ENCODE measurements around the genes SLC27A1 and INSL3.

DNA sequence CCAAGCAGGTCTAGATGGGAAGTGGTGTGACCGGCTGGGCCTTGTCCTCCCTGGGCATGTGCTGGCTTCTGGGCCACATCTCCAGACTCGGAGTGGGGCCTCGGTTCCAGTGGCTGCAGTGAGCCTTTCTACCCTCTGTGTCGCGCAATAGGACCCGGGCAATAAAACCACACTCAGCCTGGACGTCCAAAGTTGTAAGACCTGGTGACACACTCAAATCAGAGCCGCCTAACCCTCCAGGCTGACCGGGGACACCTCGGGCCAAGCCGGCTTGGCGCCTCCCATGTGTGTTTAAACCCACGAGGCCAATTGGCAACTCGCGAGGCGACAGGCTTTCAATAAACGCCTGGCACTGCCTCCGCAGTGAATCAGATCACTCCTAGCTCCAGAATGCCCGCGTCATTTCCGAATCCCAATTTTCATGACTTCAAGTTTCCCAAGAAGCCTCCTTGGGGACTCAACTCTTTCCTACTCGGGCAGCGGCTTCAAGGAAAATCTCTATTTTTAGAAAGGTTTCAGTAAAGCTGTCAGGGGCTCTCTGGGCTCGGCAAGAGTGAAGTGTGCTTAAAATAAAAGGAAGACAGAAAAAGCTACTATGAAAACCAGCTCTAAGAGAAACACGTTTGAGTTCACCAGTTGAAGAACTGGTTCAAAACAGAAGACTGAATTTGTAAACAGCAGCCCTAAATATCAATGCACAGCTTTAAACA, 57.4 kb downstream of the KLF2 start:
- PRO-cap = no peak
- RAMPAGE, long total RNA, 4 experiments = no peak in any of the 4 experiments

GRCh38 chr19:16417445-16418159, 54.2 kb downstream of the EPS15L1 start:
- PRO-cap = no peak
- RAMPAGE, long total RNA, 4 experiments = no peak in any of the 4 experiments

DNA sequence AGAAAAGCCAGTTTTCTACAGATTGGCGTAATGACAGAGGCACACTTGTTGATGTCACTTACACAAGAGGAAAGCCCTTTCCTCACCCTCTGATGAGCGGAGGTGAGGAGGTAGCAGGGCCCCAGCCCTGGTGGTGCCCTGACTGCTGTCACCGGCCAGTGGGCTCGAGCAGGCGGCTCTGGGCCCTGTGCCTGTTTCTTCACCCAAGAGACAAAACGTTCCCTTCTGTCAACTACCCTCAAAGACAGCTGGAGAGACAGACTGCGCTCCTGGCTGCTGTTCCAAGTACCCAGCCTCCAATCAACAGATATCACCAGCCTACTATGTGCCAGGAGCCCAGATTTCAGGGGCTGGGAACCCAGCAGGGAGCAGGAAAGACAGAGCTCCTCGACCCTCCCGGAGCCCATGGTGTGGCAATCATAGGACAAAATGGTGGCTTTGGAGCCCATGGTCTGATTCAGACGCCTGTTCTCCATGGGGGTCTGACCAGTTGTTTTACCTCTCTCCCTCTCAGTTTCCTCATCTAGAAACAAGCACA, 10.1 kb downstream of the EPS15L1 start:
- PRO-cap = no peak
- RAMPAGE, long total RNA, 4 experiments = no peak in any of the 4 experiments

- PRO-cap = no peak
- RAMPAGE, long total RNA, 4 experiments = no peak in any of the 4 experiments
Measured at GRCh38 chr19:16585598-16586592, 13.7 kb upstream of the SLC35E1 start.

- PRO-cap = no peak
- RAMPAGE, long total RNA, 4 experiments = no peak in any of the 4 experiments
Measured at GRCh38 chr19:16601628-16602335, 26.2 kb downstream of the MED26 start.

- PRO-cap = no peak
- RAMPAGE, long total RNA, 4 experiments = no peak in any of the 4 experiments
Measured at GRCh38 chr19:16836959-16837494, 7.8 kb downstream of the SIN3B start.

- PRO-cap = bidirectional peak, plus-strand start at chr19:16897231, minus-strand start at chr19:16896973
- RAMPAGE, long total RNA, 4 experiments = no peak in any of the 4 experiments
Measured at GRCh38 chr19:16896754-16897315, 8.0 kb downstream of the F2RL3 start.

DNA sequence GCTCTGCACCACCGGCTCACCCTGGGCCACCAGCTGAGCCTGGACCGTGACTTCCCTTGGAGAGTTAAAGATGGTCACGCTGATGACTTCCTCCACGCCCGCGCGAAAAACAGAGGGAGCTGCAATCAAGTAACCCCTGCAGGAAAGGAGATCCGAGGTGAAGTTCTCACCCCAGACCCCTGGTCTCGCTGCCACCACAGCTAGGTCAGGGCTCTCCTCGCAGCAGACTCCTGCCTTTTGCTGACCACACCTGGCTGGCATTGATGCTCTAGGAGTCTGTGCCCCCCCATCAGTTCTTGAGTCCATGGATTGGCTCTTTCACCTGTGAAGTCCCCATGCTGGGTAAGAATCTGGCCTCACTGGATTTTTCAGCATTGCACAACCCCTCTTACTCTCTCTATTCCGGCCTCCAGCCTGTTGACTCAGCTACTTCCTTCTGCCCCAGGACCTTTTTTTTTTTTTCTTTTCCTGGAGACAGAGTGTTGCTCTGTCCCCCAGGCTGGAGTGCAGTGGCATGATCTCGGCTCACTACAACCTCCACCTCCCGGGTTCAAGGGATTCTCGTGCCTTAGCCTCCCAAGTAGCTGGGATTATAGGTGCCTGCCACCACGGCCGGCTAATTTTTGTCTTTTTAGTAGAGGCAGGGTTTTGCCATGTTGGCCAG, 4.4 kb downstream of the CPAMD8 start:
- PRO-cap = no peak
- RAMPAGE, long total RNA, 4 experiments = no peak in any of the 4 experiments

DNA sequence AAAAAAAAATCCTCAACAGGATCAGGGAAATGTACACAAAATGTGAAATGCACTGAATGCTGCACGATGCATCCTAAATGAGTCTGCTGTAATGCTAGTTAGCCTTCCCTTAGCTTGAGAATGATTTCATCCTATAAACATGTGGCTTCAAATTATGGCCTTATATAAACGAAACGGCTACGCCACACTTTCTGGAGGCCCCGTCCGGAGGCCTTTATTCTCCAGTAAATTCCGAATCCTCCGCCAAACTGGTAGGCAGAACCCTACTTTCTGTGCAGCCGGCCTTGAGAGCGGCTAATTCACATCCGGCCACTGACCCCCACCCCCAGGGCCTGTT, 13.7 kb downstream of the MYO9B start:
- PRO-cap = bidirectional peak, plus-strand start at position 224 of the sequence, minus-strand start at position 122 of the sequence
- RAMPAGE, long total RNA, 4 experiments = no peak in any of the 4 experiments

DNA sequence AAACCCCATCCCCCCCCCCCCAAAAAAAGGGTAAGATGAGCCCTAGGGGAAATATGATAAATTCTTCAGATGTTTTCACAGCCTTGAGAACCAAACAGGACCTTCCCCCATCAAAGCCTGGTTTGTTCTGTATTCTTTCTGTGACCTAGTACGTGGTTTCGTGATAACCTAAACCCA, 49.6 kb downstream of the MYO9B start:
- PRO-cap = no peak
- RAMPAGE, long total RNA, 4 experiments = no peak in any of the 4 experiments

- PRO-cap = no peak
- RAMPAGE, long total RNA, 4 experiments = no peak in any of the 4 experiments
Measured at GRCh38 chr19:17220070-17220962, 5.2 kb downstream of the USE1 start.

GRCh38 chr19:17293527-17294389, 9.5 kb downstream of the ABHD8 start:
- PRO-cap = no peak
- RAMPAGE, long total RNA, 4 experiments = no peak in any of the 4 experiments

GRCh38 chr19:17404025-17404584, 1.3 kb downstream of the BST2 start:
- PRO-cap = no peak
- RAMPAGE, long total RNA, 4 experiments = no peak in any of the 4 experiments

GRCh38 chr19:17470284-17471241, at the start of gene SLC27A1:
Gene SLC27A1, plus strand, starts transcription at chr19:17470524.
- PRO-cap = unidirectional peak, plus-strand start at chr19:17470484
- RAMPAGE, long total RNA, 4 experiments = start-site peak on the plus strand in 3 of 4 experiments, at chr19:17470094-17470611 at its widest, 11 to 24 reads per replicate

- PRO-cap = no peak
- RAMPAGE, long total RNA, 4 experiments = no peak in any of the 4 experiments
Measured at GRCh38 chr19:17686628-17687077, 1.5 kb downstream of the UNC13A start.

DNA sequence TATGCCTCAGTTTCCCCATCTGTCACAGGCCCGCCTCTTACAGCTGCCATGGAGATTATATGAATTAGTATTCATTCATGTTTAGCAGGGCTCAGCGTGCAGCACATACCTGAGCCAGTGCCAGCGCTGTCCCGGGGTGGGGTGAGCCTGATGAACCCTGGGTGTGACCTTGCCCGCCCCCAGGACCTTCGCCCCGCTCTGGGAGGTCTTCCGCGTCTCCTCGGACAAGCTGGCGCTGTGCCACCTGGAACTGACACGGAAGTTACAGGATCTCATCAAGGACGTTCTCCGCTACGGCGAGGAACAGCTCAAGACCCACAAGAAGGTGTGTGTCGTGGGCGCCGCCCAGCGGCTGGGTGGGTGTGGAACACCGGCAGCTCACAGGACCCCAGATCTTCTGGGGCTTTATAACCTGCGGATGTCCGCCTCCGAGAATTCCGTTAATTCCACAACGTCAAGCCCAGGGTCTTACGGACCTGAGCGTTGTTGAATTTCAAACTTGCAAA, 15.3 kb downstream of the FCHO1 start:
- PRO-cap = no peak
- RAMPAGE, long total RNA, 4 experiments = no peak in any of the 4 experiments

- PRO-cap = no peak
- RAMPAGE, long total RNA, 4 experiments = no peak in any of the 4 experiments
Measured at GRCh38 chr19:17821355-17821719, at the start of gene INSL3. Gene INSL3, minus strand, starts transcription at chr19:17821519.

GRCh38 chr19:17824150-17824801, 3.0 kb upstream of the INSL3 start:
- PRO-cap = no peak
- RAMPAGE, long total RNA, 4 experiments = no peak in any of the 4 experiments

- PRO-cap = no peak
- RAMPAGE, long total RNA, 4 experiments = no peak in any of the 4 experiments
Measured at GRCh38 chr19:17841099-17842269, 6.3 kb downstream of the JAK3 start.

- PRO-cap = no peak
- RAMPAGE, long total RNA, 4 experiments = no peak in any of the 4 experiments
Measured at GRCh38 chr19:17842270-17842626, 5.5 kb downstream of the JAK3 start.

All from sigmoid colon (tissue), 4 donors.